GM23248 (cell line): Measurements from ENCODE around the gene LHFPL7.

DNA sequence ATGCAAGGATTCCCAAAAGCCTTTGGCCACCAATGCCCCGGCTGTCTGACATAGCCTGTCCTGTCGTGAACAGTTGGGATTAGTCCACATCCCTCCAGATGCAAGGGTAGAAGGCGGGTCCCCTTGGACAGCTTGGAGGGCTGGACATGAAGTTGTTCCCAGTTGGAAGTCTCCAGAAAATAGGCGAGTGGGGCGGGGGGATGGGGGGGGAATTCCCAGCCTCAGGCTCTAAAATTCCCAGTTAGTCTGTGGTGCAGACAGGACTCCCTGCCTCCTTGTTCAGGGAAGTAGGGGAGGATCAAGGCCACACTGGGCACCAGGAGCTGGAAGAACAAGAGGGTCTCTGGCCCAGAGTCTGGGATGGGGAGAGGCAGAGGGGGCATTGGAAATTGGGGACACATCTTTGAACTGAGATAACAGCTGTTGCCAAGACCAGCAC, 5.2 kb upstream of the ADORA2A start:
- RAMPAGE, long total RNA = no peak

DNA sequence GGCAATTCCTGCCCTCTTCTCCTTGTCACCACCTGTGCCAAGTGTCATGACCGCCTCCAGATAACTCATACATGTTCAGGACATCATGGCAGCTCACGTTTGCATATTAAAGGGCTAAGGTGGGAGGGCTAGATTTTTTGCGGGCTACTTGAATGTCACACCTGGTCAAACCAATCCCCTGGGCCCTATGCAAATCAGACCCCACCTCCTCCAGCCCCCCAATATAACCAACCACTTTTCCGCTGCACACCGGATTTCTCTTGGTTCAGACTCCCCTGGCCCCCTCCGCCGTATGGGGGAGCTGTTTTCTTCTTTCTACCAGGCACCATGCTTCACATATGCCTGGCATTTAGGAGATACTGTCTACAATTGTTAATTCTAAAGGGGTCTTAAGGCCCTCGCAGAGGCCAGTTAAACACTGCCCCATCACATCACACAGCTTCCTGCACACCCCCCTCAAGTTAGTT, 12.6 kb downstream of the UPB1 start:
- RAMPAGE, long total RNA = no peak

GRCh38 chr22:24539790-24540442, 15.0 kb downstream of the GUCD1 start:
- RAMPAGE, long total RNA = no peak

- RAMPAGE, long total RNA = no peak
Measured at GRCh38 chr22:24553299-24554082, 1.4 kb downstream of the GUCD1 start.

- RAMPAGE, long total RNA = no peak
Measured at GRCh38 chr22:24588232-24589129, 4.4 kb downstream of the LRRC75B start.

DNA sequence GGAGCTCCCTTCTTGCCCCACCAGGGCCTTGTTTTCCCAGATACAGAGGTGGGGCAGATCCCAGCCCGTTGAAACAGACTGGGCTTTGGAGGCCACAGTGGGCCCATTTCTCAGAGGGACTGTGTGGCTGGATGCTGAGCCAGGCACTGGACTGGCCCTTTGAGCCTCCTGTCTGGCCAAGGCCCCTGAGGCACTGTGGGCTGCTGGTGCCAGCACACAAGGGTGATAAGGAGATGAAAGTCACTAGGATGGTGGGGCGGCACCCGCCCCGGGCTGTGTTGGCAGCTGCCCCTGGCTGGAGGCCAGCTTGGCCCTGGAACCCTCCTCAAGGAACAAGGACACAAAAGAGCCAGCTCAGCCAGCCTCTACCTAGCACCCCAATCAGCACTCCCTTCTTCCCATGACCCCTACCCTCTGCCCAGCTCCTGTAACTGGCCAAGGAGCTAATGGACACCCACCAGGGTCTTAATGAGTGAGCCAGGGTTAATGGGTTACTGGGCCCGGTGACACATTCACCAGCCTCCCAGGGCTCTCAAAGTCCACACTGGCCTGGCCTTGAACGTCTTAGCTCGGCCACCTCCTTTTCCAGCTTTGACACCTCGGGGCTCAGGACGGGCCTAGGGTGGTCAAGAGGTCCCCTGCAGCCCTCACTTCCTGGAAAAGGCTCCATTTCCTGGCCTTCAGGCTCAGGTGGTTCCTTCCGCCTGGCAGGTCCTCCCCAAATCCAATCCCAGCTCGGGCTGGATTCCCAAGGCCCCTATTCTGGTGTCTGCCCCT, 1.3 kb upstream of the GGT1 start:
- RAMPAGE, long total RNA = no peak

- RAMPAGE, long total RNA = no peak
Measured at GRCh38 chr22:24775794-24776140, 1.2 kb upstream of the PIWIL3 start.

DNA sequence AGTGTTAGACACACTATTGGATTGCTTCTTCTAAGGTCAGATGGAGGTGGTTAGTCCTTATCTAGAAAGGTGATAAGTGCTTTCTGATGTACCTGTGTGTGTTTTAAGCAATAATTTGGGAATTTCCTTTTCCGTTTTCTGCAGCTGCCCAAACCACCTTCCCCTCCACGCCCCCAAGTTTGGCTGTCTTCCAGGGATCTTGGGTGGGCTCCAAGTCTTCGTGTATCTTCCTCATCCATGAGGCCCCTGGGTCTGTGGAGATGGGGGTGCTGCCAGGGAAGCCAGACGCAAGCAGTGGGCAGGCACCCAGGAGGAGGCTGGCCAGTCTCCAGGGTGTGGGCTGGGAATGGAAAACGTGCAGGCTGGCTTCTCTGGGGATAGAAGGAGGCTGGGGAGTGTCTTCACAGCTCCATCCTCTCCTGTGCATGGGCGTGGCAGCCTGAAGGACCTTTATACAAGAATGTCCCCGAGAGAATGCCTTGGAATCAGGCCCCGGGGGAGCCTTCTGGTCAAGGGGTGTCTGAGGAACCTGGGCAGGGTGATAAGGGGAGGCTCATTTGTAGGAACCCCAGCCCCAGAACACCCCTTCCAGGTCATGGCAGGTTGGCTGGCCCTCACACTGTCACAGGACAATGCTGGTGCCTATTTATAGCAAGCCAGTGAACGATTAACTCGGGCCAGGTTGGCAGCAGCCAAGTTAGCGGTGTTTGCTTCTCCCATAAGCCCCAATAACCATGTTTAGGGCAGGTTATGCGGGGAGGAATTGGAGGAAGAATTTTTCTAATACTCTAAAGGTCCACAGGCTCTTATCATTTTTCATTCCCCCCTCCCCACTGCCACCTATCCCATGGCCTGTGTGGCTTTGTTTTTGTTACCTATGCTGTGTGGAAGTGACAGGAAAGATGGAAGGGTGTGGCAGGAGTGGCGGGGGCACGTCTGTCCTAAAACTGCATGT, 14.0 kb downstream of the SGSM1 start:
- RAMPAGE, long total RNA = no peak

DNA sequence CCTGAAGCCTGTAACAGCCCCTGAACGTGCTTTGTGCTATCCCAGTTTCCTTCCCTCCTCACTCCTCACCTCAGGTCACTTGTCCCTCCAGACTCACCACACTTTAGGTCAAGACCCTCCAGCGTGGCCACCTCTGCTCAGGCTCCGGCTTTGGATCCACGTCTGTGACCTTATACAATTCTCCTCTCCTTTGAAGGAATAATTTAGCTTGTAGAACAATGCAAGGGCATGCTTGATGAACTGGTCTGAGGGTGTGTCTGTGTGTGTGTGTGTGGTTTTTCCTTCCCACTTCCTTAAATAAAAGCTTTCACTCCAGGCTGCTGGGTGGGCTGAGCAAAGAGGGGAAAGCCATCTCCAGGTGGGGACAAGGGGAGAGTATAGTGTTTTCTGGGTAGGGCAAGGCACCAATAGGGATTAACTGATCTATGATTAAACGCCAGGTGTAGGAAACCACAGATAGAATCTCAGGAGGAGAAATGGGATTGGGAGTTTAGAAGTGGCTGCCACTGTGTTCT, at the start of gene LHFPL7:
Gene LHFPL7, minus strand, starts transcription at position 220 of the 515 bp plus-strand sequence.
- RAMPAGE, long total RNA = no peak

DNA sequence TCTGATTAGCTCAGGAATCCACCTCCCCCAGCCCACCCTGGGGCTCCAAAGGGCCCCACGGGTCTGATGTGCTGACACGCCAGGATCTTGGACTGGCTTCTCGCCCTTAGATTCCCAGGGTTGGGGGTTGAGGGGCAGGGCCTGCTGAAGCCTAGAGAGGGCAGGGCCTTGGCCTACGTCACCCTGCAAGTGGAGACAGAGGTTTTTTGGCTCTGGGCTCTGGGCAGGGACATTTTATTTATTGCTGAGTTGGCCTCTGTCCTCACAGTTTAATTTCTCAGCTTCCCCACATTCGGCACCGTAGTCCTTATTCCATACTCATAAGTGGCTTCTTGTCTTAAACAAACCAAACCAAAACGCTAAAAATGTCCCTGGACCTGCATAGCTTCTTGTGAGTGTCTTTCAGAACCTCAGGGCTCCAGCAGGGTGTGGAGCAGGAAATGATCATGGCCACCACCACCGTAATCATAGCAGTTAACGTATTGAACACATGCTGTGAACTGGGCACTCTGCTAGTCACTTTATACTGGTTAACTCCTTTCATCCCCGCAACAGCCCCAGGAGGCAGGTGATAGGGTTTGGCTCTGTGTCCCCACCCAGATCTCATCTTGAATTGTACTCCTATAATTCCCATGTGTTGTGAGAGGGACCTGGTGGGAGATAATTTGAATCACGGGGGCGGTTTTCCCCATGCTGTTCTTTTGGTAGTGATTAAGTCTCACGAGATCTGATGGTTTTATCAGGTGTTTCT, 25.2 kb downstream of the KIAA1671 start:
- RAMPAGE, long total RNA = no peak

GRCh38 chr22:24996444-24997391, 44.2 kb downstream of the KIAA1671 start:
- RAMPAGE, long total RNA = no peak

- RAMPAGE, long total RNA = no peak
Measured at GRCh38 chr22:25052026-25052817, 99.7 kb downstream of the KIAA1671 start.

- RAMPAGE, long total RNA = no peak
Measured at GRCh38 chr22:25114827-25115574, 84.7 kb upstream of the CRYBB3 start.

GRCh38 chr22:25166979-25167536, 32.6 kb upstream of the CRYBB3 start:
- RAMPAGE, long total RNA = no peak

DNA sequence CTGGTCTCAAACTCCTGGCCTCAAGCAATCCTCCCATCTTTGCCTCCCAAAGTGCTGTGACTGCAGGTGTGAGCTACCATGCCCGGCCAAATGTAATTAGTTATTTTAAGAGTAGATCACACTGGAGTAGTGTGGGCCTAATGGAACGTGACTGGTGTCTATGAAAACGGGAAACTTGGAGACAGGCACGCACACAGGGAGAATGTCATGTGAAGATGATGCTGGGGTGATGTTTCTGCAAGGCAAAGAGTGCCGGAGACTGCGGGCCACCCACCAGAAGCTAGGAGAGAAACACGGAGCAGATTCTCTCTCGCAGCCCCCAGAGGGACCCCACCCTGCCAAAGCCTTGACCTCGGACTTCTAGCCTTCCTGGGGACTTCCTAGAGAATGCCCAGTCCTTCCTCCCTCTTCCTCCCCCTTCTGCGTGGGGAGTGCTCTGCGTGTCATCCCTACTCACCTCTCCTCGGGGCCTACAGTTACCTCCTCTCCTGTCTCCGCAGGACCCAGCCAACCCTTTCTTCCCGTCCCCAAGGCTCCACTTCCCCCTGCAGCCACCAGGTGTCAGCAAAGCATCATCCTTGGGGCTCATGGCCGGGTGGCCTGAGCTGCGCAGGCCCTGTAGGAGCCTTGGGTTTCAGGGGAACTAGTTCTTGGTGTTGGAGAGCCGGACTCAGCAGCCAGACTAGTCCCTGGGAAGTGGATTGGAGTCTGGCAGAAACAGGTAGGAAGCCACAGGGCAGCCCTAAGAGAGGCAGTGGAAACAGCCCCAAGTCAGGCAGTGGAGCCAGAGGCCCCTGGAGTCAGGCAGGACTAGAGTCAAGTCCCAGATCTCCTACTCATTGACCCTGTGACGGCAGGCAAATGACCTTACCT, 102.1 kb upstream of the GRK3 start:
- RAMPAGE, long total RNA = no peak

GRCh38 chr22:25727390-25728425, 14.3 kb upstream of the MYO18B start:
- RAMPAGE, long total RNA = no peak

DNA sequence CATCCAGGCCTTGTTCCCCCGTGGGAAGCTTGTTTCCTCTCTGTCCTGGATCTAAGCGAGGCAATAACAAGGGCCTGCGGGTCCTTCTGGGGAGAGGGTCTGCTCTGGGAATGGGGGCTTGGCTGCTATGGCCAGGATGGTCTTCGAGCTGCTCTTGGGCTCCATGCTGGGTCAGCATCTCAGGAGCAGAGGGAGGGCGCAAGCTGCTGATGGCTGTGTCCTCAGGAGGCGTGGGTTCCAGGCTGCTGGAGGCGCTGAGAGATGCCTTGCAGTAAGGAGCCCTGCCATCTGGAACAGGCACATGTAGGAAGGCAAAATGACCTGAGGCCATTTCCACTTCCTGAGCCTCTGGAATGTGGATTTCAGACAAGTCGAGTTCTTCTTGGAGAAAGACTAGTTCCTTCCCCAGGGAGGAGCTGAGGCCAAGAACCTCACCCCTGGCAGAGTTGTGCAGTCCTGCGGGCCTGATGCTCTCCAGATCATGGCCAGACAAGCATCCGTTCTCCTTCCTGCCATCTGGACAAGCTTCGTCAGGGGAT, 19.4 kb downstream of the HPS4 start:
- RAMPAGE, long total RNA = no peak

DNA sequence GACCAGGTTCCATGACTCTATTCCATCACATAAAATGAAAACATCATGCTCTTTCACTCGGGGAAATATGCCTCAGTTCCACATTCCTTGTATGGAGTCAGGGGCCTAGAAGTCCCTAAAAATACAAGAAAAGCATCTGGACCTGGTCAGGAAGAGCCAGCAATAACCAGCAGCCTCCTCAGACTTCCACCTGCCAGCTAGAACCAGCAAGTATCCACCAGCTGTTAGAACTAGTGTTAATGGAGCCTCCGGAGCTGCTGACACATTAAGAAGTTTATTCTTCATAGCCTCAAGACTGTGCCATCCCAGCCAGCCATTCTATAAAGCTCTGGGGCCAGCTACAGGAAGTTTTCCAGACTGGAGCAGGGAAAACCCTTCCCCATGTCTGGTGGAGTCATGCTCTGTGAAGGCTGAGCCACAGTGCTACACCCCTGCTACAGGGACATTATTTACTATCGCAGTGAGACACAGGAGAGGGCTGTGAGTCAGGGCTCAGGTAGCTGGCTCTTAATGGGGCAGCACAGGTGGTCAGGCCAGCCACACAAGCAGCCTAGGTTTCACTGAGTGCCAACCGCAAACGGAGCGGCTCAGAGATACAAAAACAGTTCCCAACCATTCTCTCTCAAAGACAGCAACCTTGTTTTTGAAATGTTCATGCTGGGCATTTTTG, 12.2 kb downstream of the HPS4 start:
- RAMPAGE, long total RNA = no peak

DNA sequence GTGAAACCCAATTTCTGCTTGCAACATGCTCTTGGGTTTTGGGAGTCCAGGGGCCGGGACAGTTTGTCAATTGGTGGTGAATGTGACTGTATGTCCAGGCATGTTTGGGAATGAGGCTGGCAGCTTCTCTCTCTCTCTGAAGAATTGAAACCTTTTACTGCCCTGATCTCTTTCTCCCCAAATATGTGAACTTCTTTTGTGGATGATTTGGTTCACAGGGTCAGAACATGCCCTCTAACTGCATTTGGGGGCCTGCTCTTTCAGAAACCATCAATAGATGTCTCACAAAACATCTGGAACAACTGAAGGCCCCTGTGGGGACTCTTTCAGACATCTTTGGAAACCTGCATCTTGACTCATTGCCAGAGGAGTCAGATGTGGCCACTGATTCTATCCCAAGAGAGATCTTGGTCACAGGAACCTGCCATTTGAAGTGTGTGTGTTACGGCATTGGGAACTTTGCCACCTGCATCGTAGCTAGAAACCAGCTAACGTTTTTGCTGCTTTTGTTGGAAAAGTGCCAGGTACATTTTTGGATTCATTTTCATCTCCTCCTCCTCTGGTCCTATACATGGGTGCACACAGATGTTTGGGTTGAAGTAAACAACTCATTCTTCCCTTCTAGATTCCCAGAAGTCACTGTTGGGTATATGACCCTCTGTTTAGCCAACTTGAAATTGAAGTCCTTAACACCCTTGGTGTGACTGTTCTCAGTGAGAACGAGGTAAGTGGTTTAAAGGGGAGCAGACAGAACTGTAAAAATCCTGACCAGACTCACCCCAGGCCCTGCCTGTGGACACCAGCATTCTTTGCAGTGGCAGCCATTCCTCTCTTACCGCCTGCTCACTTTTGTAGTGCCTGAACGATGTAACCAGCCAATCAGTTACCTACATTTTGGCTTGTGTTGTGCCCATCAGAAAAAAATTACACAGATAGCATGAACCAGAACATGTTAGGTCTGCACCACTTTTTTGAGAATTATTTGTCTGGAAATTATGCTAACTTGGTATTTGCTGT, 4.4 kb downstream of the SRRD start:
- RAMPAGE, long total RNA = no peak

- RAMPAGE, long total RNA = no peak
Measured at GRCh38 chr22:26527532-26528337, 15.5 kb upstream of the TFIP11 start.